ENCODE data around the genes SPATA12, HESX1 and FAM107A.

DNA sequence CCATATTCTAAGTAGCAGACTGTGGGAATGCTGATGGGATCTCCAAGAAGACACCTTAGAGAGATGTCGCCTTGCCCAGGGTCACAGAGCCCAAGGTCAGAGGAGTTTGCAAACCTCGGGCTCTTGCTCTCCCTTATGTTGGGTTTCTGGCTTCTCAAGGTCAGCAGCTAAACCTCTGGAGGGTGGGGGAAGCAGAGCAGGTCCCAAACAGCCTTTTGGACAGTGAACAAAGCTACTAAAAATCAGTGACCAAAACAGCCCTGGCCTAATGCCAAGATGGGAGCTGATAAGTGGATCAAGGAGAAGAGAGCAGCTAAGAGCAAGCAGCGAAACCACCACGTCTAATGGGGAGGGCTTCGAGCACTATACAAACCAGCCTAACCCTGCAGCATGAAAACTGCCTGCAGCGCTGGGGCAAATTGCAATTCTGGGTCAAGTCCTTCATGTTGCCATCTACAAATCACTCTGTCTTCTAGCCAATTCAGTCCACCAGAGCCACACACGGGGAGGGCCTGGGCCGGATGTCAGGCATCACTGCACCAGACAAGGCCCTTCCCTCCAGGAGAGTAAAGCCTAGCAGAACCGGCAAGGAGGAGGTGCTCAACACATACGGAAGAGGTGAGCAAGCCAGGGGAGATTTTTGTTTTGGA is 30.6 kb upstream of the SPATA12 start:
- PRO-cap, result no peak

DNA sequence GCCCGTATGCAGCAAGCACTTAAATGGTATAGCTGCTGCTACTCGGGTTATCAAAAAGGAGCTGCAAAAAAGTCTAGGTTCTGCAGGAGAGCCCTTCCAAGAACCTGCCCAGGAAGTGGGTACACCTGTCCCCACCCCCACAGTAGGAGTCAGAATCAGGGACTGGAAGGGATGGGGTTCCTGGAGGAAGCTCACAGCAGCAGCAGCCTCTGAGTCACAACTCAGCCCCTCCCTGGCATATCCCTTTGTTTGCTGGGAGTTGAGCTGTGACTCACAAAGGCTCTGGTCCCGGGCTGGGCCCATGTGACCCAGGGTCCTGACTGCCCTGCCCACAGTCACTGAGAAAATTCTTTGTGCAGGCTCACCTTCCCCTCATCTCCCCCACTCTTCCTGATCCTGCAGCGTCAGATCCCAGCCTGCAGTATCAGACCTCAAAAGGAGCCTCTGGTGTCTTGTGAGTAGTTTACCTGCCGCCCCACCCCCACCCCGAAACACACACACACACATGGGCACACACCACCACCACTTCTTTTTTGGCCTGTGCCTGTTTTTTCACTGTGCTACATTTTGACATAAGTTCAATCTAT is at the start of gene SPATA12:
Gene SPATA12 (plus strand): TSS at position 332 of the 587 bp plus-strand sequence.
- PRO-cap, result no peak

DNA sequence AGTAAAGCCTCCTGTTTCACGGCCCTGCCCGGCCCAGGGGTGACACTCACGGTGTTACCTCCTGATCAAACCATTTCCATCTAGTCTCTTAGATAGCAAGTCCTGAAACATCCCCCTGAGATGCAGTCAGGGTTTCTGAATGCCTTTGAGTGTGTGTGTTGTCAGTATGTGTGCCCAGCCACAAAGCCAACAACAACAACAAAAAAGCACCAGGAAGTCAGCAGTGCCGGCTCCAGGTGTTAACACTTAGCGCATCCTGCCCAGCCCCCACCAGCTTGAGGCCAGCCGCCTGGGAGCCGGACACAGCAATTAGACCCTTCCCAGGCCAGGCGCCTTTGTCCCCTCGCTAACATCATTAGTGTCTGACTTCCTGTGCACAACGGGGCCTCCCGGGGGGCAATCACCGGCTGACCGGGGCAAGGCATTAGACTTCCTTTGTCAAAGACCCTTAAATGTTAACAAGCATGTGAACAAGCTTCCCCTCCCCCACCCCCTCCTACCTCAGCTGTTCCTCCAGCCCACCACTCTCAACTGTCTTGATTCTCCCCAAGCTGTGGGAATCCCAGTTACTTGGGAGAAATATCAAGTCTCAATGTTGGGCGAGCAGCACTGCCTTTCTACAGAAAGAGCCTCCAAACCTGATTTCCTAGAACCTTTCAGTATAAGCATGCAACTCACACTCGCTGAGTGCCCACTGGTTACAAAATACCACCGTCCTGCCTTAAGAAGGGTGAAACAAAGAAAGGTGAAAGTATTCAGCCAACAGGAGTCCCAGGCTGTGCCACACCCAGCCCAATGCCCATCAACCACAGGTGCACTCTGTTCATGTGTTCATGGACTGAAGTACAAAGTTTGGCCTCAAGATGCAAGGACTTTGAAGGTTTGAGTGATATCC is 34.3 kb downstream of the IL17RD start:
- PRO-cap, result no peak

GRCh38 chr3:57199847-57200238 is at the start of gene HESX1:
HESX1 (minus strand) TSS chr3:57199978.
- PRO-cap, result no peak

DNA sequence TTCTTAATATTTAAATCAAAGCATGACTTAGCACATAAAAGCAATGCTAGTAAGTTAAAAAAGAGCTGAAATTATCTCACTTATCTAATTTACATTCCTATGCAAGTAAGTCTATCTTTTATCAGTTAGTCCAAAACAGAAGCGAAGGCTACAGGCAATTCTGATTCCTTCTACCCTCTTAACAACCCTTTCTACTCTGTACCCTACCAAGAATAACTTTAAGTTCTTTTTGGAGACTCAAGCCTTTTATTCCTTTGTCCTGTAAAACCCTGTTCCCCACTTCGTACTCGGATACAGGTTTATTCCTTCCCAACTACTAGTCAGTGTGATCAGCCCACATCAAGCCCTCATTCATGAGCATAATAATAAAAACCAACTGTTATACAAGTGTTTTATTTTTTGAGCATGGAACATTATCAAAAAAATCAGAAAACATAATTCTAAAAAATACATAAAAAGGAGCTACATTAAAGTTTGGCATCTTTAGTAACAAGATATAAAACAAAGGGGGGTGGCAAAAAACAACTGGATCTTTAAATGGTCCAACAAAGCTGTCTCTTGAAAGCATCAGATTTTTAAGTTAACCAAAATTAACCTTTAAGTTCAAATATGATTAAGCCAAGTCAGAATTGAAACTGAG is 10.7 kb downstream of the ARF4 start:
- PRO-cap, result no peak

DNA sequence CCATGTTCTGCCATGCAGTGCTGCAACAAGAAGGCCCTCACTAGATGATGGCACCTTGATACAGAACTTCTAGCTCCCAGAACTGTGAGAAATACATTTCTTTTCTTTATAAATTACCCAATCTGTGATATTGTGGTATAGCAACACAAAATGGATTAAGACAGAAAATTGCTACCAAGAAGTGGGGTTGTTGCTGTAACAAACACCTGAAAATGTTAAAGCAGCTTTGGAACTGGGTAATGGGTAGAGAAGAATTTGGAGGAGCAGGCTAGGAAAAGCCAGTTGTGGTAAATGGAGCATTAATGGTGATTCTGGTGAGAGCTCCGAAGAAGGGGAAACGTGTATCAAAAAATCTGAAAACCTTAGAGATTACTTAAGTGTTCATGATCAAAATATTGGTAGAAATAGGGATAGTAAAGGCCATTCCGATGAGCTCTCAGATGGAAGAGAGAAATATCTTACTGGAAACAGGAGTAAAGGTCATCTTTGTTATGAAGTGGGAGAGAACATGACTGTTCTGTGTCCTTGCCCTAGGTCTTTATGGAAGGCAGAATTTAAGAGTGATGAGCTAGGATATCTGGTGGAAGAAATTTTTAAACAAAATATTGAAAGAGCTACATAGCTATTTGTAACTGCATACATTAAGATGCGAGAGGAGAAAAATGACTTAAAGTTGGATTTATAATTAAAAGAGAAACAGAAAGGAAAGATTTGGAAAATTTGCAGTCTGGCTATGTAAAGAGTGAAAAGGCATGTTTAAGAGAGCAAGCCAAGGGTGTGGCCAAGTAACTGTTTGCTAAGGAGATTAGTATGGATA is 27.0 kb downstream of the SLMAP start:
- PRO-cap, result no peak

DNA sequence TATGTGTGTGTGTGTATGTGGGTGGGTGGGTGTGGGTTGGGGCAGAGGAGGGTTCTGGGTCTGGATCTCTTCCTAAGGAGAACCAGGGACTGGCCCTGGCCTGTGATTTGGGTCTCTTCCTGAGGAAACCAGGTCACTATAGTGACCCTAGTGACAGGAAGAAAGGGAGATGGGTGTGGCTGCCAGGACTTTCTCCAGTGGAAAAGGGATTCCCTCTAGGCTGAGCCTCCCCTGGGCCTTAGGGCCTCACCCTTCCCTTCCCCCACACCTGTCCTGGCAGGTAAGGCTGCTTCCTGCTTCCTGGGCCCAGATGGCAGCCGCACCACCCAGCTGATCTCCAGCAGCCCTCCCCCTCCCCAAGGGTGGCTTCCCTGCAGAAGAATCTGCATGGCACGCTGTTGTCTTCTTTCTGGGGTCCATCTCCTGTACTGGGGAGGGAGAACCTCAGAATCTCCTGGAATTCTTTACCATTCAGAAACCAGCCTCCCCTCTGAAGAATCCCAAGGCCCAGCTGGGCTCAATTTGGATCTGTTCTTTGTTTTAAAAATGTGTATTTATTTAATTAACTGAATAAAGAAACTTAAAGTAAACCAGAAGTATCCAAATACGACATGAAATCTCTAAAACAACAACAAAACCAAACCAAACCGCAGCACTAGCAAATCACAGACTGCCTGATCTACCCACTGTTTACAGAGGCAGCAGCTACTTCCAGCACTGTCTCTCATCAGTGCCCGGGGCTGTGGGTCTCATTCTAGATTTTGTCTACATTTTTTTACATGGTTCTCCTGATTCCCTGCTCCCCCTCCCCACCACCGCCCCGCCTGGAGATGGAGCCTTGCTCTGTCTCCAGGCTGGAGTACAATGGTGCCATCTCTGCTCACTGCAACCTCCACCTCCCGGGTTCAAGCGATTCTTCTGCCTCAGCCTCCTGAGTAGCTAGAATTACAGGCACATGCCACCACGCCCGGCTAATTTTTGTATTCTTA is 2.2 kb downstream of the FLNB start:
- PRO-cap, result no peak

GRCh38 chr3:58025848-58026642 is 17.8 kb downstream of the FLNB start:
- PRO-cap, result no peak

DNA sequence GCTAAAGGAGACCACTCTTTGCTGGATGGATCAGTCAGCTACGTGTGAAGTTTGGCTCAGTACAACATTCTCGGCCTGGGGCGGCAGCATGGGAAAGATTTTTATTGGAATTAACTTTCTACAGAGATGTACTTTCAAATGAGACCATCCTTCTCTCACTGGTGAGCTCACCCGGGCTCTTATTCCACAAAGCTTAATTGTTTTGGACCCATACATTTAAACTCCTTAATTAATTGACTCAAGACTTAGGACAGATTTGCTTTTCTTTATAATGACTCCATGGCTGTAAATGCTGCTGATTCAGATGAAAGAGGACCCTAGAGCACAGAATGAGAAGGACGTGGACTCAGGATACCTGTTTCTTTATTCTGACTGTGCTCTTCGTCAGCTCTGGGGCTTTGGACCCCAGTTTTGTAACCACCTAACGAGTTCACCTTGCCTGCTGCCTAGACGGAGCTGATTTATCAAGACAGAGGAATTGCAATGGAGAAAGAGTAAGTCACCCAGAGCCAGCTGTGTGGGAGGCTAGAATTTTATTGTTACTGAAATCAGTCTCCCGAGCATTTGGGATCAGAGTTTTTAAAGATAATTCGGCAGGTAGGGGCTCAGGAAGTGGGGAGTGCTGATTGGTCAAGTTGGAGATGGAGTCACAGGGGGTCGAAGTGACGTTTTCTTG is 27.7 kb downstream of the FLNB start:
- PRO-cap, result no peak

GRCh38 chr3:58062346-58063025 is 54.3 kb downstream of the FLNB start:
- PRO-cap, result no peak

- PRO-cap, result no peak
These were observed 94.9 kb downstream of the FLNB start for GRCh38 chr3:58102896-58103774.

- PRO-cap, result no peak
These were observed 60.6 kb downstream of the DNASE1L3 start for GRCh38 chr3:58150042-58150764.

- PRO-cap, result unidirectional peak, plus-strand start at chr3:58164683
These were observed 46.4 kb downstream of the DNASE1L3 start for GRCh38 chr3:58164138-58165048.

GRCh38 chr3:58217347-58217806 is 6.6 kb upstream of the DNASE1L3 start:
- PRO-cap, result no peak

DNA sequence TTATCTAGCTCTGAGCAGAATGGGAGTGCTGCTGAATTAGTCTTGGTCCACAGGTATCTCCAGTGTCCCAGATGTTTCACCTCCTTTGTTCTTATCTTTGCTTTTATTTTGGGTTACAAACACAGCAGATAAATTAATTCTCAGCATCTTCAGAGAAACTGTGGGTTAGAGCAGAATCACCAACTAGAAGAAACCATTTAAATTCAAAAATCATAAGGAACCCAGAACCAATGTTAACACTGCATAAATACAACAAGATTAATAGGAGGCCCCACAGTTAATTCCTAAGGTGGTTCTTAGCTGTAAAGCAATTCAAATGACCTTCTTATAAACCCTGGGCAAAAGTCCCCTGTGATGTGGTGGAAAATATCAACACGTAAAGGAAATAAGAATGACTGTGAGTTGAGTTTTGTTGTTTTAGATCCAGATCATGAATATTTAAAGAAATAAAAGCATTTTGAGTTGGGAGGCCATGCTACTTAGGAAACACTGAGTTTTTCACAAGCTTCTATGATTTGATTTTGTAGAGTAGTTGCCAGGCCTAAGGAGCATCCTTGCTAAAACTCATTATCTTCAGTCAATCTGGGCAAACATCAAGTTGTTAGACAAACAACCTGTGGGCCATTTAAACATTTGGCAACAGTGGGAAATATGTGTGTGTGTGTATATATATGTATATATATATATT is 8.3 kb upstream of the PXK start:
- PRO-cap, result no peak

GRCh38 chr3:58420159-58420955 is 13.3 kb downstream of the PDHB start:
- PRO-cap, result no peak

DNA sequence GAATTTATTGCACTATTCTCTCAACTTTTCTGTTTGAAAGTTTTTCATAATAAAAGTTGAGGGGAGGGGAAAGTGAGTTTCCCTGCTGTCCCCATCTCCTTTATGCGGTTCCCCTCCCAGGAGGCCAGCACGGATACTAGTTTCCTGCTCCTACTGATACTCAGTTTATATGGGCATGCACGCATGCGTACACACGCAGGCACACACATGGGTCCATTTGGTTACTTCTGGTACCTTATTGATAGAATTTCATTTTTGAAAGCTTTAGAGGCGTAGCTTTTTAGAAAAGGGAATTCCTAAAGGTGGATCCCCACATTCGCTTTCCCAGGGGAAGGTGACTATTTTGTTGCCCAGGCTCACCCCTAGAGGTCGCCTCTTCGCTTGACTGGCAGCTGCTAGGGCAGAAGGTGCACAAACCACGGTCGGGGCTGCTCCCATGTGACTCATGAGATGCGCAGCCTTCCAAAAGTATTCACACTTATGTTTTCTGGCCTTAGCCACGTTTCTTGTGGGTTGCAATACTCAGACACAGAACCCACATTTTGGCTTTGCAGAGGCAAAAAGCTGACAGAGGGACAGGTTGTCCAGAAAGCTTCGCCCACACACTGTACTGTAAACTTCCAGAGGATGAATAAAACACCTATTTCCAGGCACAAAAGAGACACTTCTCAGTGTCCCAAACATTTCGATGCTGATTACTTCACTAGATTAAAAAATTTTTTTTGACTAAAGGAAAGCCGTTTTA is 28.2 kb upstream of the KCTD6 start:
- PRO-cap, result no peak

DNA sequence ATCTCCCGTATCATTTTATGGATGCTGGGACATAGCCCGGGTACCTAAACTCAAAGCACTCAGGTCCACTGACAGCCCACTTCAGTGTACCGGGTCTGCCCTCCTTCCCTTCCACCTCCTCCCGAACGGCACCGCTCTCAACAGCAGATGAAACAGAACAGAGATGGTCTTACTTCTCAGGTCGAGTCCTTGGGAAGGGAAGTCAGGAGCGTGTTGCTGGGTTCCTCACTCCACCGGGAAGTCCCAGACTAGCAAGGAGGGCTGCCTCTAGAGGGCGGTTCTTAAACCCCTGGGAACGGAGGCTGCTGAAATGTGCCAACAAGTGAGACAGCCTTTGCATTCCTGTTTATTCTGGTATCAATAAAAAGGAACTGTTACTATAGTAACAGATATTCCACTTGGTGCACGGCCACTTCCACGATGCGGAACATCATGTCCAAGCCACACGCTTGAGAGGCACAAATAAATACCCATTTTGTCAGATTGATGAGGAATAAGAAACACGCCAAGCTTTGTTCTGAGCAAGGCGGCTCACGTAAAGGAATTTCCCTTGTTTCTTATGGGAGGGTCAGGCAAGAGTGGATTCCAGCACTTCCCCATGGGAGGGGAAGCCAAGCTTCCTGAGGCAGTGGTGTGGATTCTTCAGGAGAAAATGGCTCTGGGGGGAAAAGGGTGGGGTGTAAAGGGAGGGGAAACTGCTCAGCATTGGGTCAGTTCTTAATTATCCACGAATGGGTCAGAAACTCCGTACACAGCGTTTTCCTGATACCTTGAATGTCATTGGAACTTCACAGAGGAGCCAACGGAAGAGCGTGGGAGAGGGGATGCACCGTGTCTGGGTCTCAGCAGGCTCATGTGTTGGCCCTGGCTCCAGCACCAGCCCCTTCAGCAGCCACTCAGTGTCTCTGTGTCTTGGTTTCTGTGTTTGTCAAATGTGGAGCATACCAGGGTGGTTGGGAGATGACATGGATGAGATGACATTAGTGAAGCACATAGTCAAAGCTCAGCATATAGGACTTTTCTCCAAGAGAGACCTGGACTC is at the start of gene FAM107A:
Gene FAM107A (minus strand): TSS at position 256 of the 1,042 bp plus-strand sequence.
- PRO-cap, result bidirectional peak, plus-strand start at position 390 of the sequence, minus-strand start at position 243 of the sequence

- PRO-cap, result no peak
These were observed 175.7 kb downstream of the CFAP20DC start for GRCh38 chr3:58874020-58874711.

DNA sequence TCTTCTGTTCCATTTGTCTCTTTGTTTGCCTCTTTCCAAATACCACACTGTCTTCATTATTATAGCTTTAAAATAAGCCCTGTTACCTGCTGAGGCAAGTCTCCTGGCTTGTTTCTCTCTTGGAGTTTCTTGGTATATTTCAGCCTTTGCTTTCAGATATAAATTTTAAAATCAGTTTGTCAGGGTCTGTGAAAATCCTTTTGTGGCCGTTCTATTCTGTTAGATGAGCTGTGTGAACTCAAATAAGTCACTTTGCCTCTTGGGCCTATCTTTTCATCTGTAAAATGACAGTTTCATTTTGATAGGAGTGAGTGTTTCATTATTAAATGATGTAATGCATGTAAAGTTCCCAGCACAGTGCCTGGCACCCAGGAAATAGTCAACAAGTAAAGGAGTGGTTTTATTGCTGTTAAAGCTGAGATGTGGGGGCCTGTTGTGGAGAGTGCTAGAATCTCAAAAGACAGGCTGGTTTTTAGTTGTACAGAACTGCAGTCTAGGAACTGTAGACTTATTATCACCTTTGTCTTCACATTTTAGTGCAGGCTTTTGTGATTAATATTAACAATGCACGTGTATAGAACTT is 394.4 kb upstream of the CFAP20DC start:
- PRO-cap, result no peak

Data from left ventricle myocardium (tissue), 1 donor.